Right cardiac atrium (tissue), 1 donor: ENCODE measurements around a stretch of chr11.

DNA sequence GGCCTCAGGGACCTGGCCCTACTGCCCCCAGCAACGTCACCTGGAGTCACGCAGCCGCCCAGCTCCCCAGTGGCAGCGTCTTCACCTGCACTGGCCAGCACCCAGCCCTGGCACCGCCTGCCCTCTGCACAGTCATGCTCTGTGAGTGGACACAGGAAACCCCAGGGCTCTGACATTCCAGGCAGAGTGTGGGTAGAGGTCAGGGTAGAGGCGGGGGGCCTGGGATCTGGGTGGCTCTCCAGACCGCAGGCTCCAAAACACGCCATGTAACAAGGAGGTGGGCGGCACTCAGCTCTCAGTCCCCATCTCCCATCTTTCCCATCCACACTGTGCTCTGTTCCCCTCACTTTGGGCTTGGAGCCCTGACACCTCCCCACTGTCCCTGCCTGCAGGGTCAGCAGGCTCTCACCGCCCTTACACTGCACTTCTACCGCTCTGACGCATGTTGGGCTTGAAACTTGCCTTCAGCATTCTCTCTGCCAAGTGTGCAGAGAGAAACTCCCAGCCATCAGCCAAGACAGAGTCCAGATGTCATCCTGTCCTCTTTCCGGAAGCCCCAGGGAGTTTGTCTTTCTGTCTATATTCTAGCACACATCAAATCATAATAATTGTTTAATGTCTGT is 5.3 kb downstream of the VSIG10L2 start:
- PRO-cap, result no peak

DNA sequence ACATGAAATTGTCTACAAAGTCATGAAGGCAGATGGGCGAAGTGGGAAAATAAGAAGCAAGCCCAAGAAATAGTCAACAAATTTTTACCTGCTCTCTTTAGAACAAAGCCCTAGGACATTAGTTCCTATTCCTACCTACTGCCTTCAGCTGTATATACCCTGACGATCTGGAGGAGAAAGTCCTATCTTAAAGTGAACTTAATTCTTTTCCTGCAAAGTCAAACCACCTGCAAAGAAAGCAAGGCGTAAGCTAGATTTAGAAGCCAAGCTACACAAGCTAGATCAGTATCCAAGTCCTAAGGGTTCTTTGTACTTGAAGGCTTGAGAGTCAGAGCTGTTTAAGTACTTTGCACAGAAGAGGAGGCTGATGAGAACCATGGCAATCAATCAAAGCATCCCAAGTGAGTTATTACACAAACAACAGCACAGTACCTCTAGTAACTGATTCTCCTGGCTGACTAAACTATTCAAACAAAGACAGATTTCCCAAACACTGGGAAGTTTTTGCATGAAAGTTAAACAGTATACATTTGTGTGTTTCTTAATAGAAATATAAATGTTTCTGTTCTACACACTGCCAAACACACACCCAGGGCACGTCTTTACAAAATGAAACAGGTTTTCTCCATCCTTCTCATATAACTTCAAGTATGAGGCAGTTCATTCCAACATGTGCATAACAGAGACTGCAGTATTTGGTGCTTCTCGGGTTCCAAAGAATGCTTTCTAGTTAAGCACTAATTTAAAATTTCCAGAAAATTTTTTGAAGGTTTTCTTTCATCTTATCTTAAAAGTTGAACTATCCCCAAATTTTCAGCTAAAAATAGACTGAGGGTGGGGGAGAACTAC is 1.8 kb downstream of the CDON start:
- PRO-cap, result no peak

DNA sequence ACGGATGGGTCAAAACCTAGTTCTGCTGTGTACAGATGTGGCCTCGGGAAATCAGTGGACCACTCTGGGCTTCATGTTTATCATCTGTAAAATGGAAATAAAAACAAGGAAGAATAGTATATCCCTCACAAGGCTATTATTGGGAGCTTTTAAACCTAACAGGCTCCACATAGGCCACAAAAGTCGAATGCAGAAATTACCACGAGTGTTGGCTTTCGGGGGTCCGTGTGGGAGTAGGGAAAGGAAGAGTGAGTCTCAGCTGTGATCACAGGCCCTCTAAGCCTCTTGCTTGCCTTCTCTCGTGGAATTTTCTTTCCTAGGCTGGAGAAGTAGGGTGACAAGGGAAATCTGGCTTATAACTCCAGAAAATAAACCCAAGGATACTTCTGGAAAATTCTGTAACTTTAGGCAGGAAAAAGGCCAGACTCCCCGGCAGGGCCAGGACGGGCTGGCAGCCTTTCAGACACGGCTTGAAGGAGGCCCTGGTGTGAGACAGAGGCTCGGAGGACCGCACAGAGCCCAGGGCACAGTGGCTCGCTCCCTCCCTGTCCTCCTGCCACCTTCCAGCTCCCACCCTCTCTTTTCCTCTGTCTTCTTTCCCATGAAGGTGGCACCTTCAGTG is 19.2 kb downstream of the RPUSD4 start:
- PRO-cap, result no peak

GRCh38 chr11:126214762-126215299 is 3.2 kb downstream of the FAM118B start:
- PRO-cap, result no peak

- PRO-cap, result no peak
These were observed 5.6 kb upstream of the TIRAP start for GRCh38 chr11:126277204-126277803.

GRCh38 chr11:126290305-126291069 is 7.6 kb downstream of the TIRAP start:
- PRO-cap, result no peak

DNA sequence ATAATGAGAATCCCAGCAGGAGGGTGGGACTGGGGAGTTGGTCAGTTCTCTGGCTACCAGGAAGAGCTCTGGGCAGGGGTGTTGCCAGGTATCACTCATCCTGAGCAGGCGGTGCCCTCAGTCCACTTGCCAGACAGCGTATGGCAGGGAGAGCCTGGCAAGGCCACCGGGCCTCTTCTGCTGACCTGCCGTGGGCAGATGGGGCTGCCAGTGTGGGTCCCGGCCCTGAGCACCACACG is 22.2 kb downstream of the DCPS start:
- PRO-cap, result no peak

- PRO-cap, result no peak
These were observed 23.5 kb downstream of the DCPS start for GRCh38 chr11:126326942-126328228.

GRCh38 chr11:126407886-126408984 is 52.7 kb downstream of the ST3GAL4 start:
- PRO-cap, result no peak

- PRO-cap, result no peak
These were observed 362.3 kb upstream of the KIRREL3 start for GRCh38 chr11:127362828-127363395.

DNA sequence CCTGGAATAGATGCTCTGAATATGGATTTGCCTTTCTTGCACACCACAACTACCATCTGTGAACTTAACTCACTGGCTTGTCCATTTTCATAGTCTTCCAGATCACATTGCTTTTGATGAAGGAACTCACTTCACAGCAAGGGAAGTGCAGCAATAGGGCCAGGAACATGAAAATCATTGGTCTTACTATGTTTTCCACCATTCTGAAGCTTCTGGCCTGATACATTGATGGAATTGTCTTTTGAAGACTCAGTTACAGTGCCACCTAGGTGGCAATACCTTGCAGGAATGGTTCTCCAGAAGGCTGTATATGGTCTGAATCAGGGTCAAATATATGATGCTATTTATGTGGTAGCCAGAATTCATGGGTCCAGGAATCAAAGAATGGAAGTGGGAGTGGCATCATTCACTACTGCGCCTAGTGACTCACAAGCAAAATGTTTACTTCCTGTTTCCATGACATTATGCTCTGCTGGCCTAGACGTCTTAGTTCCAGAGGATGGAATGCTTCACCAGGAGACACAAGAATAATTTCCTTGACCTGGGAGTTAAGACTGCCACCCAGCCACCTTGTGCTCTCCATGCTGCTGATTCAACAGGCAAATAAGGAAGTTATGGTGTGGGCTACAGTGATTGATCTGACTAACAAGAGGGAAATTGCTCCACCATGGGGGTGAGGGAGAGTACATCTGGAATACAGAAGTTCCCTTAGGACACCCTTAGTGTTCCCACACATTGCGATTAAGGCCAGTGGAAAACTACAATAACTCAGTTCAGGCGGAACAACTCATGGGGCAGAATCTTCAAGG is 491.9 kb downstream of the ETS1 start:
- PRO-cap, result no peak

DNA sequence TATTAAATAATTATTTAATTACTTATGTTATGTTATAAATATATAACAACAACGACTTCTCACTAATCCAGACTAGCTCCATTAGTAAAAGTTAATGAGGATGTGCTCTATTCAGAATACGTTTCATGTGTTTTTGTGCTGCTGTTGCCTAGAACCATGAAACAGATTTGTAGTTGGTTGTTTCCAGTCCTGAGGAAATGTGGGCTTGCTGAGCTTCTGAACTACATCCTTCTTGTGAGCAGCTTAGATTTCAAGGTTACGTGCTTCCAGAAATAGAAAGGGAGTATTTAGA is 169.9 kb downstream of the ETS1 start:
- PRO-cap, result no peak

DNA sequence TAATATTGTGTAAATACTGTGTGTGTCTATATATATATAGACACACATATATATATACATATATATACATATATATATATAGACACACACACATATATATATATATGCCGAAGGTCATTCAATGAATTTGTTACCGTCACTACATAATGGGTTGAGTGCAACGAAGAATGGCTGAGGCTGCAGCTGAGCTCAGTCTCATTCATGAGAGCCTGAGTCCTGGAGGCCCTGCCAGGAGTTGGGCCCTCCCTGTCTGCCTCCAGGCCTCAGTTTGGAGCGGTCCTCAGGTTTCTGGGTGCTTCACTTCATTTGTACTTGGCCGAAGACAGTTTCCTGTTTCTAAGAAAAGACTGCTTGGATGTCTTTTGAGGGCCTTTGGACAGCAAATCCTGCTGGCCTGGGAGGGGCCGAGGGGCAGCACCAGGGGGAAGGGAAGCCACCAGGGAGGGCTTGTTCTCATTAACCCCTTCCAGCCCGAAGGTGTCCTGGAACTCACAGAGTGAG is 163.2 kb downstream of the ETS1 start:
- PRO-cap, result no peak

DNA sequence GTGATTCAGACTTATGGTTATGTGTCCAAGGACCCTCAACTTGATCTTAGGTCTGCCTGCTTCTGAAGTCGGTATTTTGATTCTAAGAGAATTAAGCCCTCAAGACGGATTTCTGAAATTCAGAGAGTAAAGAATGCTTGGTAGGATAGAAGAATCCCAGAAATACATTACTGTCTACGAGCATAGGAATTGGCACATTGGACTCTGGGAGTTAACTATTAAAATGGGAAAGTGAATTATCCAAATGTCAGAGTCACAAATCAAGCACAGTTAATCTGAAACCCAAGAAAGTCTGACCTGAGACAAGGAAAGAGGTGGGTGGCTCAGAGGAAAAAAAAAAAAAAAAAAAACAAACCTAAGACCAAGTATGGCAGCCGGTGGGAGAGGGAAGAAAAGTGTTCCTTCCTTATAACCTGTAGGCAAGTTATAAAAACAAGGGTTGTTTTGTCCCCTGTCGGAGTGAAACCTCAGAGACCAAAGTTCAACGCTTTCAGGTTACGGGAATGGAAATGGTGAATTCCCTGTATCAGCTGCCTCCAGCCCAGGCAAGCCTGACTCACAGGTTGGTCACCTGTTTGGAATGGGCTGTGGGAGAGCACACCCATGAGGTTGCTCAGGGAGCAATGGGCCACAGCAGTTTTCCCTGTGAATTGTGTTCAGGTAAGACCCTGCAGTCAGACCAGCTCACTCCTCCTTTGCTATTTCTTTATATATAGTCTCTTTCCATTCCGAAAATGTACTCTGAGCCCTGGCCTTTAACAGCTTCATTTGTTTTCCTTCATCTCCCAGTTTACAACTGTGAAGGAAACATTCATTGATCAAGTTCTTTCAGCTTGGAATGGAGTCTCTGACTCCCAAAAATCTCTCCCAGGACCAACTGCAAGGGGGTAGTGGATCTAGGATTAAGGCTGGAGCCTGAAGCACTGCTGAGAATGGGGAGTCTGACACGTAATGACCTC is 138.9 kb downstream of the ETS1 start:
- PRO-cap, result no peak

GRCh38 chr11:128461189-128461701 is 126.1 kb downstream of the ETS1 start:
- PRO-cap, result no peak

- PRO-cap, result bidirectional peak, plus-strand start at chr11:128549041, minus-strand start at chr11:128548732
These were observed 38.8 kb downstream of the ETS1 start for GRCh38 chr11:128548285-128549238.

DNA sequence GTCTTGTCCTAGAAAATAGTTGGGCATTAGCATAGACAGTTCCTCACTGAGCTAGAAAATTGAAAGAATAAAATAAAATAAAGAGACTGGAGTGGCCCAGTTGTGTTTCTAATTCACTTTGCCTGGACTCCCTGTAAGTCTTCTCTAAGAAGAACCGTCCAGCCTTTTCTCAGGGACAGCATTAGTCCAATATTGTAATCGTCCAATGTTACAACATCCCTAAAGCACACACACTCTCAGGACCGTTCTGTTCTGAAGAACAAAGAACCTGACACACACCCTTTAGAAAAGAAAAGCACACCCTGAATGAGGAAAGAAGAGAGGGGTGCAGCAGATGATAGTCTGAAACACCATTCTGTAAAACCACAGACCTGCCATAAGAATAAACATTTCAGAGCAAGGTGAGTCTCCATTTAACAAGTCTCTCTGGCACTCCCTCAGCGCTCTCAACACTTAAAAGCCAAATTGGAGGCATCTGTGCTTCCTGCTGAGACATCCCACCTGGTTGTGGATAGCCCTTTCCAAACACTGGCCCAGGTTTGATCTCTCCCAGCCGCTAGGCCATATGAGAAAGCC is 36.5 kb downstream of the ETS1 start:
- PRO-cap, result no peak

DNA sequence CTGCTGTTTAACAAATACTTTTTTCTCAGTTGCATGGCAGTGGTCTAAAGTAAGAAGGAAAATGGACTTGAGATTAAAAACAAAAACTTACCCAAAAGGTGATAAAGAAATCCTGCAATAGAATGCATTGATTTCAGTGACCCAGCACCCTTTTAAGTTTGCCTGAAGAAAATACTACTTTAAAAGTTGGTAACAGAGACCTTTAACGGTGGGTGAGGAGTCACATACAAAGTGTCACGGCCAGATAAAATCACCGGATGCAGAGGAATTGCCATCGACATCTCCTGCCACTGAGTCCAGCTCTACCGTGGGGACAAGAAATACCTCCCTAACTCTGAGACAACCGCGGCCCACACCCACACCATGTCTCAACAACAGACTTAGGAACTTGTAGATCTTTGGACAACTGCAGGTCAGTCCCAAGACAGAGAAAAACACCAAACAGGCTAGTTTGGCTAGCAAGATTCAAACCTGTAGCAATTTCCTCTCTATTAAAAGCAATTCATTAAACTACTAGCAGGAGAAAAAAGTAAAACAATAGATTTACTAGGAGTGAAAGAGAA is 728 bp downstream of the ETS1 start:
- PRO-cap, result no peak

DNA sequence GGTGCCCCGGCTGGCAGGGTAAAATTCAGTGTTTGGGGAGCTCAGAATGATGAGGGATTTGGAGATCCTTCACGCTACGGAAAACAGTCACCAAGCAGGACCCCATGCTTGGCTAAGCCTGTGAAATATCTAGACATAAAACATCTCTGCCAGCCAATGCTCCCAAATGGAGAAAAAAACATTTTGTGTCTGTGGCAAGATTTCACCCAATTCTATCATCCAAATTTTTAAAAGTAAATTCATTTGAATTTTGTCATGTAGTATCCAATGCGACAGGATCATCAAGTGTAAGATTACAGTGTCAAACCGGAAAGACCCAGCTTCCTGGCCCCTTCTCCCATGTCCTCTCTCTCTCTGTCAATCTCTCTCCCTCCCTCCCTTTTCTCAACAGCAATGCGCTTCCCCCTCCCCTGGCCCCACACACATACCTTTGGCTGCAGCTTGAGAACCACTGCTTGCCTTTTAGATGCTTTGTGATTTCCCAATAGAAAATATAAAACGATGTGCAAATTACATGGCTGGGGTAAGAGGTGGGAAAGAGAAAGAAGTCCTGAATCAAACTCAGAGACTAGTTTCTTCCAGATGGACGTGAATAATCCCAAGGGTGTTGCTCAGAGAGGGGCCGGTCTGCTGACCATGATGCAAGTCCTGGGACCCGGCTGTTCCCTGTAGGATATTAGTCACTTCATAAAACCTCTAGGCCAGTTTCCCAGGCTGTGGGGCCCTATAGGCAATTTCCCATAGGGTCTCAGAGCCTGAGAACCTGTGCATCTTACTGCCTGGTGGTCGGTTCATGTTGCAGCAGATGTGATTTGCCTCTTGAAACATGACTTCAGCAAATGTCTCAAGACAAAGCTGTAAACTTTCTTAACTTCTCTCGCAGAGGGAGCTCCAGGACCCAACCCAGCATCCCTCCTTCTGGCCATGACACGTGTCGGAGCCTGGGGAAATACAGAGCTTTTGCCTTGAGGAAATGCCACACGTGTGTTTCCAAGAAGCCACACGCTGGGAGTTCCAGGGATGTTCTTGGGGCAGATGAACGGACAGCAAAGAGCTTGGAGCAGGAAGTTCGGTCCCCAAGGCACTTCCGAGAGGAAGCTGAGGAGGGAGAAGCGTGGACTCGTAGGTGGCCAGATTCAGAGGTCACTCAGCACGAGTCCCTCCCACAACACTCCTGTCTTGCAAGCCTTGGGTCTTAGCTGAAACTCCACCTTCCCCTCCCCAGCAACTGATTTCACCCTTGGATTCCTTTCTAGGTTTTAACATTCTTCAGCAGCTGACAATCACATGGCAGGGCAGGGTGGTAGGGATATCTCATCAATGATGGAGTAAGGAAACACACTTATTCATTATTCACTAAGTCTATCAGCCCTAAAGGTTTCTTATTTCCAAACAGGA is 34.4 kb upstream of the ETS1 start:
- PRO-cap, result no peak

DNA sequence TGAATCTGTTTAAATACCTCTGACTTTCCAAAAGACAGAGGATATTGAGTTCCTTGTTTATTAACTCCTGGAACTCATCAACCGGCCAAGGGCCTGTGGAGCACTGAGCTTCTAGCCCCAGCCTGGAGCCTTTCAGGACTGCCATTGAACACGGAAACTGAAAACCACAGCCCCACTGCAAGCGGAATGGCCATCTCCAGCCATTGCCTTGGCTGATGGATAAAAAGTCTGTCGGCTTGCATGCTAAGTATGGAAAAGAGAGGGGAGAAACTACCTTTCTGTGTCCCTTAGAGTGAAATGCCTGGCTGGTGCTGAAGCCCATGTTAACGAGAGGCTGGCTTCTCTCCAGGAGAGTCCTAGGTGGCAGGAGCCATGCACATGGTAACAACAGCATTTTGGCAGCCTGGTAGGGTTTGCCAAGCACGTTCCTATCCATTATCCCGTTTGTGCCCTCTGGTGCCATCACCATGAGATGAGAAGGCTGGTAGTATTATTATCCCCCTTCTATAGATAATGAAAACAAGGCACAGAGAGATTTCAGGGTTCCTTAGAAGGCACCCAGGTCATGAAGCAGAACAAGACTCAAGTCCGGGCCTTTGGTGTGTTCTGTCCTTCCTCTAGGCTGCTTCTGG is 80.2 kb downstream of the KCNJ1 start:
- PRO-cap, result no peak